Epithelial cell of alveolus of lung (primary cell): Measurements from ENCODE around the gene EXOG.

DNA sequence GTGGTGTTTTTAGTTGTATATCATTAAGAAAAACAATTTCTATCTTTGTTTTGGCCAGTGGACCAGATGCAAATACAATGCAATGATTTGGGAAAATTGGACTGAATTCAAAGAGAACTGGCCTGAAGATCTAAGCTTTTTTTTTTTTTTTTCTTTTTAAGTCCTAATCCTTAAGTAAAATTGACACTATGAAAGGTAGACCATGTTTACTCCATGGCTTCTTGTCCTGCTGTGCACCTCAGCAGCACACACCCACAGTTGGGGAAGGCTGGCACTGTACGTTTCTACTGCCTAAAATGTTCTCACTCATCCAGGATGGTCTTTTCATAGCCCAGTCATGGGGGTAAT is 92.5 kb downstream of the GOLGA4 start:
- RAMPAGE, long total RNA, result no peak
- RRBS, result no CpG with 5 or more reads among the region's 1 CpG

GRCh38 chr3:37574602-37575149 is 122.7 kb downstream of the ITGA9 start:
- RAMPAGE, long total RNA, result no peak
- RRBS, result no CpG with 5 or more reads among the region's 7 CpGs

- RAMPAGE, long total RNA, result no peak
- RRBS, result no CpG with 5 or more reads among the region's 3 CpGs
These were observed 171.7 kb upstream of the CTDSPL start for GRCh38 chr3:37689771-37690643.

DNA sequence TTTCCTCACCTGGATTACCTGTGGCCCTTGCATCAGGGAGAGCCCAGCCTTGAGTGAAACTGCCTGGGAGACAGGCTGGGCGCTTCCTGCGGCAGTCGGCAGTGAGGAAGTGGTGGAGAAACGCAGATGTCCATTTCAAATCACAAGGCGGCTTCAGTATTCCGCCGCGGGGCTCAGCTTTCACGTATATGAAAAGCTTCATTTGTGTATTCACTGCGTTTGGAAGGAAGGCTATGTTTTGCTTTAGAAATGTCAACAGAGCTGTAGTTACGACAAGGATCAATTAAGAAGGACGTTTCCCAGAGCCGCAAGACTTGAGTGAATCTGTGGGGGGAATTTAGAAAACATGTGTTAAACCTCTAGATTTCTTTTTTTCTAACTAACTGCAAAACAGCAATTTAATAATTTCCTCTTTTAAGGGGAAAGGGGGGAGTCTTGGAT is 167.3 kb upstream of the CTDSPL start:
- RAMPAGE, long total RNA, result no peak
- RRBS, result no CpG with 5 or more reads among the region's 13 CpGs

DNA sequence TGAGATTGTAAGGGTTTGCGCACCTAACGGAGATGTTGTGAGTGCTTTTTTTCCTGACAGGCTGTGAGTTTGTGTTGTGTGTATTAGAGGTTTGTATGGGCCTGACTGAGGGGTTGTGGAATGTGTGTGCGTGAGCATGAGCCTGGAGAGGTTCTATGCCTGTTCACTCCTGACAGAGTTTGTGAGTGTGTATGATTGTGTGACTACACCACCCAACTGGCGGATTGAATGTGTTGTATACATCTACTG is 917 bp downstream of the CTDSPL start:
- RAMPAGE, long total RNA, result no peak
- RRBS, result no CpG with 5 or more reads among the region's 4 CpGs

DNA sequence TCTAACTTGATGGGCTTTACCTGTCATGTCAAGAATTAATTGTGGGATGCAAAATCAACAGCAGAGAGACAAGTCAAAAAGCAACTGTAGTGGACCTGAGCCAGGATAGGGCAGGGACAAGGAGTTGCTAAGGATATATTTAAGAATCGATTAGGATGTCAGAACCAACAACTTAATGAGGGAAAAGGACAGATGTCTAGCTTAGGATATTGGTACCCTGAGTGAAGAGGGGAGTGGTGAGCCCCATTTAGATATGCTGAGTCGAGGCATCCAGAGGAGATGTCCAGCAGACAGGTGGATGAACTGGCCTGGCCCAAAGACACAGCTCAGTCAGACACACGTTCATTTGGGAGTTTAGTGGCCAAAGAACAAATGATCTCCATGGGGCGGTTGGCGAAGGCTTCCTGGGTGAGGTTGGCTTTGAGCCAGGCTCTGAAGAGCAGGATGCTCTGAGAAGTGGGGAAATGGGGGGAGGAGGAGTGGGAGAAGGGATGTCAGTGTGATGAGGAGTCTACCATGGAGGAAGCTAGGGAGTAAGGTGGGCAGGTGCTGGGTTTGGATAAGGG is 47.6 kb upstream of the VILL start:
- RAMPAGE, long total RNA, result no peak
- RRBS, result no CpG with 5 or more reads among the region's 5 CpGs

- RAMPAGE, long total RNA, result no peak
- RRBS, result no CpG with 5 or more reads among the region's 5 CpGs
These were observed 8.2 kb upstream of the VILL start for GRCh38 chr3:37982124-37983036.

GRCh38 chr3:37986762-37987423 is 3.7 kb upstream of the VILL start:
- RAMPAGE, long total RNA, result no peak
- RRBS, result no CpG with 5 or more reads among the region's 8 CpGs

DNA sequence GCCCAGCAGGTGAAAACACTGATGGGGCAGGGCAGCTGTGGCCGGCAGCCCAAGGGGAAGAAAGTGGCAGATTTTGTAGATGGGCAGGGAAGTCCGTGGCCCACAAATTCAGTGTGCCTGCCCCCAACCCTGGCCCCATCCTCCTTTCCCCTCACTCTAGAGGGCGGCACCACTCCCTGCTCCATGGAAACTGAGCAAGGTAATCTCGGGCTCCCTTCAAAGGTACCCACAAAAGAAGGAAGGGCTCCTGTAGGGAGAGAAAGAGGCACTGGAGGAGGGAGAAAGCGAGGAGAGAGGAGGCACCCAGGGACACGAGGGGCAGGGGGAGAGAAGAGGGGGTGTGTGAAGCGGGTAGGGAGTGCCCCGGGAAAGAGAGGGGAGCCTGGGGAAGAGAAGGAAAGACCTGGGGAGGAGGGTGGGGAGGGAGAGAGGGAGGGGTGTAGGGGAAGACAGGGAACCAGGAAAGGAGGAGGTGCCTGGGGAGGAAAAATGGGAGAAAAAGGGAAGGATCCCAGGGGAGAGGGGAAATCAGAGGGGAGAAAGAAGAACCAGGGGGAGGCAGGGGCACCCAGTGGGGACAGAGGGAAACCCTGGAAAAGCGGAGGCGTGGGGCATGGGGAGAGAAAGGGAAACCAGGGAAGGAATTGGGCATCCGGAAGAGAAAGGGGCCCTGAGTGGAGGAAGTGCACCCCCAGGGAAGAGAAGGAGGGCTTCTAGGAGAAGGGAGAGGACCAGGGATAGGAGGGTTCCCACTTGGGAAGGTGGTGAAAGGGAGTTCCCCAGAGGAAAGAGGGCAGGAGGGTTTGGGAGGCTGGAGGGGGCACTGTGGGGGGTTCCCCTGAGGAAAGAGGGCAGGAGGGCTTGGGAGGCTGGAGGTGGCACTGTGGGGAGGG is 634 bp downstream of the VILL start:
- RAMPAGE, long total RNA, result no peak
- RRBS, result no CpG with 5 or more reads among the region's 11 CpGs

- RAMPAGE, long total RNA, result no peak
- RRBS, result no CpG with 5 or more reads among the region's 5 CpGs
These were observed 10.5 kb upstream of the OXSR1 start for GRCh38 chr3:38154717-38155425.

GRCh38 chr3:38347129-38347397 is 478 bp downstream of the XYLB start:
- RAMPAGE, long total RNA, result no peak
- RRBS, result 1% methylated on average over 5 of the region's 16 CpGs

- RAMPAGE, long total RNA, result no peak
- RRBS, result no CpG with 5 or more reads among the region's 1 CpG
These were observed 39.8 kb upstream of the ACVR2B start for GRCh38 chr3:38413814-38414347.

- RAMPAGE, long total RNA, result no peak
- RRBS, result no CpG with 5 or more reads among the region's 10 CpGs
These were observed 665 bp upstream of the ACVR2B start for GRCh38 chr3:38453007-38453443.

- RAMPAGE, long total RNA, result start-site peak on the plus strand at chr3:38496337-38496361, 10 and 25 reads in 2 replicates; start-site peak on the plus strand at chr3:38496434-38496493, 15 and 8 reads in 2 replicates
- RRBS, result under 1% methylated on average over 24 of the region's 63 CpGs
These were observed at the start of gene EXOG for GRCh38 chr3:38495939-38497134. Gene EXOG, plus strand, starts transcription at chr3:38496340.

DNA sequence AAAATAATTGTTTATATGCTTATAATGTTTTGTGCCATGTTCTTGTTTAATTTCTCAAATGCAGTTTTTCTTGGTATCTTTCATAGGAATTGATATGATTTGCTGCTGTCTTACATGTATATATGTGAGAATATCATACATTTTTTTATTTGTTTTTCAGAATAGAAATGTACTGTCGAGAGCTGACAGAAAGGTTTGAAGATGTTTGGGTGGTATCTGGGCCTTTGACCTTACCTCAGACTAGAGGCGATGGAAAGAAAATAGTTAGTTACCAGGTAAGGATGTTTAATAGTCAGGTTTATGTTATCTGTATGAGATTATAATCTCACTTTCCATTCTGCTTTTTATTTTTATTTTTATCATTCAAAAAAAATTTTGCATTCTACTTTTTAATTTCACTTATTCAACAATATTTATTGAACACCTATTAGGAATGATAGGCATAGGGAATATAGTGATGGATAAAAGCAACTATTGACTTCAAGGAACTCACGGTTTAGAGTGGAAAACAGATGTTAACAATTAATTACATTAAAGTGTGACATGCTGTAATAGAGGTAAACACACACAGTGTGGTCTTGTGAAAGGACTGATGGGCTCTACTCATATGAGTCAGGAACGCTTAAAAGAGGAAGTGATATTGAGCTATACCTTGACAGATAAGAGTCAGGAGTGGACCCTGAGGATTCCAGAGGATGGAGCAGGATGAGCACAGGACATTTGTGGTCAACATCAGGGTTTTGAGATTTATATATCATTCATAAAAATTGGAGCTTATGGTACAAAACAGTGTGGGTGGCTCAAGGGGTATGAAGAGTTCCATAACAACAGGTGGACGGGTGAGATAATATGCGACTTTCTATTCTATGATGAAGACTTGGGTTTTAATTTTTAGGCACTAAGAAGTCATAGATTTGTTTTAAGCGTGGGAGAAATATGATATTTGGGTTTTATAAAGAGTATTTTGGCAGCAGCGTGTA is 10.8 kb downstream of the EXOG start:
- RAMPAGE, long total RNA, result no peak
- RRBS, result no CpG with 5 or more reads among the region's 8 CpGs

DNA sequence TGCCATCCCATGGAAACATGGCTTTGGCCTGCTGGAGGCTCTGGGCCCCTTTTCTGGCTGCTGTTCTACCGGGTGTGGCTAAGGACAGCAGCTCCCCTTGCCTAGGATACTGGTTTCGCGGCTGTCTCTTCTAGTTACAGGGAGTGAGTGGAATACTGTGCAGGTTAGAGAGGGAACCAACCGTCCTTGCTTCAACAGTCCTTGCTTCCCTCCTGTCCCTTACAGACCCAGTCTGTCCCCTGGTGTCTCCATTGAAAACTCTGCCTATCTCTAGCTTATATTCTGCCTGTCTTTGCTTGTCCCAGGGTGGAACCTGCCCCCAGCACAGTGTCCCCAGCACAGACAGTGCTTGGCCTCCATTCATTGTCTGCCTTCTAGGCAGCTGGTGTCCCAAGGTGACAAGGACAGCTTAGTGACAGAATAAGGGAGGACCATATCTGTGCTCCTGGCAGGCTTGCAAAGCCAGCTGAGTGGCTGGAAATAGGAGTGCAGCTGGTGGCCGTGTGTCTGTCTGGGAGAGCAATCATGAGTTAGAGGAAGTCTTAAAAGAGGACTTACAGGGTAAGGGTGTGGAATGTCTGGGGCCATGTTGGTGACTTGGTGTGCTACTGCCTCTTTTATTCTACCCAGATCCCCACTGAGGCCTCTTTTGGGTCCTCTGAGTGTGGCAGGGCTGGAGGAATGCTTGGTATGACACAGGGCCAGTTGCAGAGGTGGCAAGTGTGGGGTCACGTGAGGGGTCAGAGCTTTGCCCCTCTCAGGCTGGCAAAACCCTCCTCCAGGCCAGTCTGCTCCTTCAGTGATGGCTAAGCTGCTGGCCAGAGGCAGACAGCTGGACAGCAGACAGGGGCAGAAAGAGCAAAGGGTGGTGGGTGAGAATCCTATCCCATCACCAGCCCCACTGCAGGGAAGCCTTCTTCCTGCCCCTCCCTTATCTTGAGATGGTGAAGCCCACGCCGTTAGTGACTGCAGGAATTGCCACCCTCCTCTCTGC is 33.3 kb downstream of the SCN5A start:
- RAMPAGE, long total RNA, result no peak
- RRBS, result no CpG with 5 or more reads among the region's 8 CpGs

GRCh38 chr3:38815870-38816202 is 181 bp downstream of the SCN10A start:
- RAMPAGE, long total RNA, result no peak
- RRBS, result no CpG with 5 or more reads among the region's 4 CpGs

- RAMPAGE, long total RNA, result no peak
- RRBS, result no CpG with 5 or more reads among the region's 7 CpGs
These were observed 13.4 kb upstream of the SCN10A start for GRCh38 chr3:38829345-38829817.

- RAMPAGE, long total RNA, result no peak
- RRBS, result no CpG with 5 or more reads among the region's 10 CpGs
These were observed 21.4 kb downstream of the CSRNP1 start for GRCh38 chr3:39131704-39132643.

GRCh38 chr3:39135358-39135868 is 18.0 kb downstream of the CSRNP1 start:
- RAMPAGE, long total RNA, result no peak
- RRBS, result no CpG with 5 or more reads among the region's 7 CpGs